Cardiac fibroblast (primary cell): ENCODE results near the genes GSTA3 and GSTA4.

DNA sequence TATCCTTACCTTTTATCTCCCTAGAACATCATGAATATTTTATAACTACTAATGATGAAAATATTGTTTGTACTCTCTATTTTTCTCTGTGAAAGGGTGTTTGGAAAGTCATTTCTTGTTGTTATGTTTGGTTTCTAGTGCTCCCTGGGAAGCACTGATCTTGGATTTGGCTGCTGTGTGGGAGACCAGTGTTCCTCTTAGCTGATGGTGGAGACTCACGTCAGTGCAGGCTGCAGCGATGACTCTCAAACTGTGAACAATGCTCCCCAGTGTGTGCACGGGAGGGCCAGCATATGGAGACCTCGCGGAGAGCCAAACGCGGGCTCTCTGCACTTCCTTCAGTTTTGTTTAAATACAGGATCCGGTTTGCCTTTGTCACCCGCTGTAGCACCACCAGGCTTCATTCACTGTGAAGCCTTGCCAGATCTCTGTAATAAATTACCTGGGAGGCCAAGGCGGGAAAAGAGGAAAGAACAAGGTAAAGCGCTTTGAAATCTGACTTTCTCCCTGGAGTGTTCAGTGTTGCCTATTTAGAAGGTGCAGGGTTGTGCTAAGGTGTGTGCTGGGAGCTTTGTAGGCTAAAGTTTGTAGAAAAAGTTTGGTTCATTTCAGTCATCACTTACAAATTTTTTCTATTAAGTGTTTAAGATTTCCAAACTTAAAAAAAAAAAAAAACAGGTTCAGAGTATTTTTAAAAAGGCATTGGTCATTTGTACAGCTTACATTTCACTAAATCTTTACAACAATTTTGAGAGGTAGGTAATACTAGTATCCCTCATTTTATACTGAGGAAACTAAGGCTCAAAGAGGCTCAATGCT is 30.7 kb upstream of the TMEM14A start:
- RRBS: no CpG with 5 or more reads among the region's 11 CpGs

DNA sequence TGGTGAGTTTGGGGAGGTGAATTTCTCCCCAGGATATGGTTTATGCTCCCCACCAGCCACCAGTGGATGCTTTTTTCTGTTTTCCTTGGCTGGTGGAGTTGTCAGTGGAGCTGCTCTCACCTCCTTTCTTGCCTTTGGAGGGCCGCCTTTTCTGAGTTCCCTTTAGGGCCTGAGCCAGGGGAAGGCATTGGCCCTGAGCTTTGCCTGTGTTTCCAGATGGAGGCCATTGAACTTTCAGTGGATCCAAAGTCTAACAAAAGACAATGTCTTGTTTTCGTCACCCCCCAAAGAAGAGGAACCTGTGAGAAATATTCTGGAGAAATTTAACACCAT is 4.4 kb upstream of the TMEM14A start:
- RRBS: no CpG with 5 or more reads among the region's 2 CpGs

- RRBS: no CpG with 5 or more reads among the region's 5 CpGs
Measured at GRCh38 chr6:52672426-52672734, 1.5 kb downstream of the TMEM14A start.

GRCh38 chr6:52747135-52747820 is 16.0 kb downstream of the GSTA2 start:
- RRBS: no CpG with 5 or more reads among the region's 4 CpGs

DNA sequence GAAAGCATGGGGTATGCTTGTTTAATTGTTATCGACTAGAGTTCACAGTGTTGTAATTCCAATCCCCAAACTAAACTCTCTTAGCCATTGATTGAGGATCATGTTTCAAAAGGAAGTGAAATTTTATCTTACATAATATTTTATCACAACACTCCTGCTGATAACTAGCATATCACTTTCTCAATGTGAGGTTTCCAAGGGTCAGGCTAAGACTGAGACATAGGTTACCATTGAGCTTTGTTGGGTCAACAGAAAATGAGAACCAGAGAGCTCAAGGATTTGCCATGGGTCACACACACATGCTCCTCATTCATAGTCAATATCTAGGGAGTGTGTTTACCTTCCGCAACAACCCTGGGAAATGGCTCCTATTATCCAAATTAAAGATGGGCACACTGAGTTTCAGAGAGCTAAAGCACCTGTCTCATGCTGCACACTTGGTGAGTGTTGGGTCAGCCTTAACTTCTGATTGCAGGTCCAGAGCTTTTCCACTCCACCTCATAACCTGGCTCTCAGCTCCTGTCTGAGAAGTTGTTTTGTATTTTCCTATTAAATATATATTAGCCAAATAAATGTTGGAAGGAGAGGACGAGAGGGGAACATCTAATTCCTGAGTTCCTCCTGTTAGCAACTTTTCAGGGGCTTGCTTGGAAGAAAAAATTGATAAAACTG is 2.0 kb downstream of the GSTA1 start:
- RRBS: no CpG with 5 or more reads among the region's 3 CpGs

DNA sequence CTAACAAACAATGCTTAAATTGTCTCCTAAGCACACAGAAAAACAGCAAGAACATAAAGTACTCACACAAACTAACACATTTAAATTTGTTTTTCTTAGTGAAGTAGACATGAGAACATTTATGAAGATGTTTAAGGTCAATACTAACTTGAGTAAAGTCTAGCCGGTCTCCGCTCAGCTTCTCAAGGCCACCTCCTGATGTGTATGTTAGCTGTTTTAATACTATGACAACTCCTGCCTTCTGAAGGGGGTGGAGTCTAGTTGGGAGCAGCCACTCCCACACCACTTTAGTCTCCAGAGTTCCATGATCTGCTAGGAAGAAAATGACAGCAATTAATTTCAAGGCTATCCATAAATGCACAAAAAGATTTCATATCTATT is at the start of gene GSTA3:
Gene GSTA3, minus strand, starts transcription at position 206 of the 381 bp plus-strand sequence.
- RRBS: no CpG with 5 or more reads among the region's 2 CpGs

DNA sequence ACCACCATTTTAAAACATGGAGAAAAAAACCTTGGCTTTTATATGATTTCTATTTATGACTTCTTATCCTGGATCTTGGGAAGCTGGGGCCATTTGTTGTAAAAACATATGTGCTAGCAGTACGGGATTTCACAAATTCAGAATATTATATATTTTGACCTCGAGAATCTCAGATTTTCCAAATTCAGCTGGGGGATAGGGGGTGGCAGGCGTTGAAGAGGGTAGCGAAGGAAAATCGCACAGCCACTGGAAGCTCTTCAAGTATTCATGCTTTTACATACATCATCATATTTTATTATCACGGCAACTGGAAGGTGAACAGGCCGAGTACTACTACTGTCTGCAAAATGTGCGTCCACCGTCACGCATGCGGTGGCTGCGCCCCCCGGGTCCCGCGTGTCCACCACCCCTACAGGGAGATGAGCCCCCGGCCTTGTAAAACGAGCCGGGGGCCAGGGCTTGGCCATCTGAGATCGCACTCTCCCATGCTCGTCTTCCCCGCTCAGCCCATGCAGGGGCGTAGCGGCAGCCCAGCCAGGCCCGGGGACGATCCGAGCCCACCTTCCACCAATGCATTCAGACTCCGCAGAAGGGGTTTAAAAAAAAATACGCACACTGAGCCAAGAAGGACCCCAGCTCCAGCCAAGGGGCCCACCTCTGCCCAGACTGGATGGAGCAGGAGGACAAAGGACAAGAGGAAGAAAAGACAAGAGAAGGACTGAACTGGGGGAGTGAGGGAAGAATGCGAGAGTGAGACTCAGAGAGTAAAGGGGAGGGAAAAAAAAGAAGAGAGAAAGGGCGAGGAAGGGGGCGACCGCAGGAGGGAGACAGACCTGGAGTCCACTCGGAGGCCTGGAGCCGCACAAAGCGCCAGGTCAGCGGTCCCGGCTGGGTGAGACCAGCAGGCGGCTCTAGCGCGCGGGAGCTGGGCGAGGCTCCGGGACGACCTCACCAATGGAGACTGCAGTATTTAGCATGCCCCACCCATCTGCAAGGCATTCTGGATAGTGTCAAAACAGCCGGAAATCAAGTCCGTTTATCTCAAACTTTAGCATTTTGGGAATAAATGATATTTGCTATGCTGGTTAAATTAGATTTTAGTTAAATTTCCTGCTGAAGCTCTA is at the start of gene GSTA4:
Gene GSTA4, minus strand, starts transcription at position 869 of the 1,124 bp plus-strand sequence.
- RRBS: 4% methylated on average over 17 of the region's 46 CpGs

GRCh38 chr6:53067884-53068676 is 2.9 kb downstream of the FBXO9 start:
- RRBS: no CpG with 5 or more reads among the region's 3 CpGs

GRCh38 chr6:53281702-53282499 is 66.8 kb downstream of the ELOVL5 start:
- RRBS: no CpG with 5 or more reads among the region's 3 CpGs

DNA sequence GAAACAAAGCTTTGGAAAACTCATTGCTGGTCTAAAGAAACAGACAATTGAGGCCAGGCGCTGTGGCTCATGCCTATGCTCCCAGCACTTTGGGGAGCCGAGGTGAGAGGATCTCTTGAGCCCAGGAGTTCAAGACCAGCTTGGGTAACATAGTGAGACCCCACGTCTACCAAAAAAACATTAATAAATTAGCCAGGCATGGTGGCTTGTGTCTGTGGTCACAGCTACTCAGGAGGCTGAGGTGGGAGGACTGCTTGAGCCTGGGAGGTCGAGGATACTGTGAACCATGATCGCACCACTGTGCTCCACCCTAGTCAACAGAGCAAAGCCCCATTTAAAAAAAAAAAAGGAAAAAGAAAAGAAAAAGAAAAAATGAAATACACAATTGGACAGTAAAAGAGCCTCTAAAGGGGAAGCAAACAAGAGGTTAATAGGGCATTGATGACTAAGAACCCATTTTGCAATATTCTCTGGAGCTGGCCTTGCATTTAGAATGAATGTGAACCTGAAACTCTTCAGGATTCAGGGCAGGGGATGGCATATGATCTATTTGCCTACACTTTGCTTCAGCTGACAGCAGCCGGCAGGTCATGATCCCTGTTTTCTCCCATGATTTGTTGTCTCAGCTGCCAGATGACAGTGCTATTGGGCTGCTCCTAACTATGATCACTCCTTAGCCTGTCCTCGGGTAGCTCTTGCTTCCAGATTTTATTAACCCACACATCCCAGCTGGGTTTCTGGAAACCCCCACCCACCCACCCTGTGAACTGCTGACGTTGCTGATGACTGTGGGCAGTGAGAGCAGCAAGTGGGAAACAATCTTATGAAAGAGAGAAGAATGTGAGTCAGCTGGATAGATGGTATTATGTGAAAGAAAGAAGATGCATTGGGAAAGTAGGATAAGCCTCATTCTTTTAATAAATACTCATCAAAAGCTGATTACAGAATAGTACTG is 83.8 kb upstream of the ELOVL5 start:
- RRBS: no CpG with 5 or more reads among the region's 8 CpGs

- RRBS: no CpG with 5 or more reads among the region's 2 CpGs
Measured at GRCh38 chr6:53614665-53615196, 50.8 kb downstream of the KLHL31 start.

DNA sequence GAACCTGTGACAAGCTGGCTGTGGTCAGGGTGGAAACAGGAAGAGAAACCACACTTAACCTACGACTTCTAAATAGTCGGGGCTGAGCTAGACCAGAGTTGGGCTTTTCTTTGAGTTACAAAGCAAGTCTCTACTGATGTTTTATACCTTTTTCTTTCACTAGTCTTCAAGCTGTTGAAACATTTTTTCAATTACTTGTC is 18.1 kb downstream of the KLHL31 start:
- RRBS: no CpG with 5 or more reads among the region's 2 CpGs

GRCh38 chr6:53662392-53662853 is 3.1 kb downstream of the KLHL31 start:
- RRBS: no CpG with 5 or more reads among the region's 2 CpGs

DNA sequence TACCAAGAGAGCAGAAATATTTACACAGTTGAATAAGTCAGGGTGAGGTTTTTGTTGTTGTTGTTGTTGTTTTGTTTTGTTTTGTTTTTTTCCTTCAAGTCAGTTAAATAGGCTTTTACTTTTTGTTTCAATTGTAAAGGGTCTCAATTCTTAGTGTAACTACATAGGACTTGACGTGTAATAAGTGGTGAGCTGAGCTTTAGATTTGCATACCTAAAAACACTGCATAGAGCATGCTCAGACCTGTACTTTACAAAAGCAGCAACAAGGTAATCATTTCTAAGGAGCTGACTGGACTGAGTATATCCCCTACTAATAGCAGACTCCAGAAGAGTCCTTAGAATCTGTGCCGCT is 25.9 kb upstream of the KLHL31 start:
- RRBS: no CpG with 5 or more reads among the region's 2 CpGs

- RRBS: no CpG with 5 or more reads among the region's 4 CpGs
Measured at GRCh38 chr6:53766075-53766713, 28.6 kb upstream of the LRRC1 start.

DNA sequence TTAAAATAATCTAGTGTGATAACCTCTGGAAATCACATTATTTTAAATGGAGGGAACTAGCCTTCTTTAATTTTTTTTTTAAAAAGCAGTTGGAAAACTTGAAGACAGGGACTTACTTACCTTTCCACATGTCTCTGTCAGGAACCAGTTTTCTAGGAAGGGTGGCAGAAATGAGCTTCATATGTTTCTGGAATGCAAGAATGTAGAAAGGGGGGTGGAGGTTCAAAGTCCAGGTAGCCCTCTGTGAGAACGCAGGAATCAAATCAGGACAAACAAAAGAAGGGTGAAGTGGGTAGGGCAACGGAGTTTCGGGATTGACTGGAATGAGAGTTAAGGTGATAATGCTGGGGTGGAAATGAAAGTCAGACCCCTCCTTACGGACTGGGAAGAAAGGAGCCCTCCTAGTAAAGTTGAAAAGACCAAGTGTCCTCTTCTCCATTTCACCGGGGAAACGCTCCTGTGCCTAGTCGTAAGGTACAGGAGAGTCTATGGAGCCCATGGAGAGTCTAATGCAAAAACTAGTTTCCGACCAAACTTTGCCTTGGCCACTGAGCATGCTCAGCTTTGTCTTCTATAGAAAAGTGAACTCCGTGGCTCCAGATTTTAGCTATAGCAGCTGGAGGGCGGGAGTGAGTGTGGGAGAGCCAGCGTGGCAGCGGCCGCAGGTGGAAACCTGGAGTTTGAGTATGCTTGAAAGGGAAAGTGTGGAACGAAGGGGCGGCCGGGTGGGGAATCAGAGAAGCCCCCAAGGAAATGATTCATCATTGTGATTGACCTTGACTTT is 1.4 kb upstream of the LRRC1 start:
- RRBS: no CpG with 5 or more reads among the region's 16 CpGs

GRCh38 chr6:53922472-53923220 is 127.8 kb downstream of the LRRC1 start:
- RRBS: no CpG with 5 or more reads among the region's 17 CpGs

DNA sequence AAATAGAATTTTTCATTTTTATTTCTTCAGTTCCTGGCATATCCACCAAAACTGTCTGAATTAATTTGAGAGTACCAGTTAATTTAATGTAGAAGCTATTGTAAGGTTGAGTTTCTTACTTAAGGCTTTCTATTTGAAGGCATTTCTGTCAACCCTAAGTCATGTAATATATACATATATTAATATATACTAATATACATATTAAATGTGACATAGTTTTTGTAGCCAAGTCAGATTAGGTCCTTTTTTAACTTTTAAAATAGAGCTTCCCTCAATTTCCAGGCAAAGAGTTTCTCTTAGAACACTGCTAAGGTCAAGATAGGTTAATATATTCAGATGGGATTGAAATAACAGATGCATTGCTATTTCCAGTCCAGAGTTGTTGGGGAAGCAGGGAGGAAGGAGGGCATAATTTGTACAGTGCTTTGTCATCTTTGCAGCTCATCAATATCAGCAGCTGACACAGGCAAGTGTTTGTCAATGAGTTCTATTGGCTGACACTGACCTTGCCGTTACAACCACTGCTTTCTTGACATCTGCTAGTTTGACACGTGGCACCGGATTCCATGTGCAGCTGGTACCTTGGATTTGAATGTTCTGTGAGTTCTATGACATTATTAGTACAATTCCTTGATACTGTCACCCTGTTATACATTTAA is 28.1 kb upstream of the MLIP start:
- RRBS: no CpG with 5 or more reads among the region's 3 CpGs

DNA sequence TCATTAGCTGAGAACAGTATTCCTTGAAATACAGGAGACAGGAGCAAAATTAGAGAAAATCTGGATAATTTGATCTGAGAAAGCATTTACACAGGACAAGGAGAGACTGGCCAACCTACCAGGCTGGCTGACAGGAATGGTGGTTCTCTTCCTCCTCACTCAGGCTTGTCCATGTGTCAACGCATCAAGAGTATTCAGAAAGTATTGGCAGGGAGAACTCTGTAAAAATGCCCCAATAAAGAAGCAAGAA is 124.8 kb upstream of the COL21A1 start:
- RRBS: no CpG with 5 or more reads among the region's 1 CpG

DNA sequence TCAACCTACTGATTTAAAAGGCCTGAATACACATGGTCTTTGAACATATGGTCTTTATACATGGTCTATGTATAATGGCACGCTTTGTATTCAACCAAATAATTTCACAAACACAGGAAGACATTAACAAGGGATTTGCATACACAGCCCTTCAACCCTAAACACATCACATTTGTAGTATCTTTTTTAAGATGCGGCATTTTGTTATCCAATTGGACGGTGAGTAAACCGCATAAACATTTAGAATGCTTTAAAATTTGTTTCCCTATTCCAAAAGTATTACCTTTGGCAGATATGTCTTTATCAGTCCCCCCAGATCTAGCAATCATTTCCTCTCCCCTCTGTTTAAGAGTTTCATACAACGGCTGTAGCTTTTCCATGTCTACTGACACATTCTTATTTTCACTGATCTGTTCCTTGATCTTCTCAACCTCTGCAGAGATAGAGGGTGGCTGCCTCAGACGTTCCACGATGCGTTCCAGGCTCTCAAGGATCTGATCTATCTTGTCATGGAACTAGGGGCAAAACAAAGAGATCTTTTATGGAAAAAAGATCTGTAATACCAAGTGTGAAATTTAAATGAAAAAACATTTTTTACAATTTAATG is 262.1 kb upstream of the COL21A1 start:
- RRBS: no CpG with 5 or more reads among the region's 8 CpGs